ENCODE results near the genes FLT3LG and IRF3.

DNA sequence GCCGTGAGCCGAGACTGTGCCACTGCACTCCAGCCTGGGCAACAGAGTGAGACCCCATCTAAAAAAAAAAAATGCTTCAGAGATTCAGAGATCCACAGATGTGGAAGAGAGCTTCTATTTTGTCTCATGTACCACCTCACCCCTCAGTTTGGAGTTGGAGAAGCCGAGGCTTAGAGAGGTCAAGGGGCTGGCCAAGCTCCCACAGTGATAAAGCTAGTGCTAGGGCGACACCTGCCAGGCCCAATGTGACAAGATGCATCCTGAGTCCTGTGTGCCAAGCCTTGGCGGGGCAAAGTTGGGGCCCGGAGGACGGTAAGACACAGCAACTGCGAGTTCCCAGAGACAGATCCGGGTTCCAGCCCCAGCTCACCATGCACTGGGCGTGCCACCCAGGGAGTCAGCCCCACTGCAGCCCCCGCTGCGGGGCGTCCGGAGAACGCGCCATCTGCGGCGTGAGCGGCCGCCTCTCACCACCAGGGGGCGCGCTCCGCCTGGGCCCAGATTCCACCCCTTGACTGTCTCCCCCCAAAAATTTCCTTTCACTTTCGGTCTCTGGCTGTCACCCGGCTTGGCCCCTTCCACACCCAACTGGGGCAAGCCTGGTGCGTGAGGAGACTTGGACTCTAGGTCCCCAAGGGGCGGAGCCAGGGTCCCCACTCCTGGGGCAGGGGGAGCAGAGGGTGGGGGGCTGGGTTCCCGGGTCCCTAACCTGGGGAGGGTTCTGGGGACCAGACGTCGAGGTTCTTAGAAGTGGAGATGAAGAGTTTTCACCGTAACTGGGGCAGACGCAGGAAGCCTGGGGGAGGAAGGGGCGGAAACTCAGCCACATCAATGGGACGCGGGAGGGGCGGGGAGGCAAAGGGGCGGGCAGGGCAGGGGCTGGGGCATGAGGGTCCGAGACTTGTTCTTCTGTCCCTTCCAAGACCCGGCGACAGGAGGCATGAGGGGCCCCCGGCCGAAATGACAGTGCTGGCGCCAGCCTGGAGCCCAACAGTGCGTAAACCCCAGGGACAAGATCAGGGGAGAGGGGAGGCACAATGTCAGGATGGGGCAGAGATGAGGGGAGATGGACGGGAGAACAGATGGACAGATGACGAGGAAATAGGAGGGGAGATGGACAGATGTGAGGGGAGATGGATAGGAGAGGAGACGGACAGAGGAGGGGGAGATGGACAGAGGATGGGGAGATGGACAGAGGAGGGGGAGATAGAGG lies at the start of gene FLT3LG:
TSS of gene FLT3LG (plus strand) at position 536 of the 1,213 bp plus-strand sequence.
- PRO-cap, result unidirectional peak, plus-strand start at position 596 of the sequence

DNA sequence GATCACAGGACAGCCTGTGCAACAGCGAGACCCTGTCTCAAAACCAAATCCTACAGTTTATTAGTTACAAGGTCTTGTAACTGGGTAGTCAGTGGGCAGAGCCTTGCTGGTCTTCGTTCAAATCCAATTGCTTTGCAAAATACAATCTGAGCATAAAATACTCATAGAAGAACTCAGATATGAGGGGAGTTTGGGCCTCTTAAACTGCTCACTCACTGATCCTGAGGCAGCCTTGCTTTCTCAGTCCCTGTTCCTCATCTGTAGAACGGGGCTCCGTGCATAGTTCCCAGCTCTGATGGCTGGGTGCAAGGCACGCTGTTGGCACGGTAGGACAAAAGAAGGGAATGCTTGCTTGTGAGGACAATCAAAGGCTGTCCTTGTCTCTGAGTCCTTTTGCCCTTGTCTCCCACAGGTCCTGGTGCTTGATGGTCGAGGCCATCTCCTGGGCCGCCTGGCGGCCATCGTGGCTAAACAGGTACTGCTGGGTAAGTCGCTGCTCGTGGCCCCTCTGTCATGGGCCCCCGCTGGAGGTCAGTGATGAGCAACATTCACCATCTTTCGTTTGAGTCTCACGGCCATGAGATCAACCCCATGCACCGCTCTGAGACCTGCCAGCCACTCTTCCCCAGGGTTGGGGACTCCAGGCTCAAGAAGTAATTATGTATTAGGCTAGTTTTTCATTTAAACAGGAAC lies 2.2 kb downstream of the RPL13A start:
- PRO-cap, result no peak

DNA sequence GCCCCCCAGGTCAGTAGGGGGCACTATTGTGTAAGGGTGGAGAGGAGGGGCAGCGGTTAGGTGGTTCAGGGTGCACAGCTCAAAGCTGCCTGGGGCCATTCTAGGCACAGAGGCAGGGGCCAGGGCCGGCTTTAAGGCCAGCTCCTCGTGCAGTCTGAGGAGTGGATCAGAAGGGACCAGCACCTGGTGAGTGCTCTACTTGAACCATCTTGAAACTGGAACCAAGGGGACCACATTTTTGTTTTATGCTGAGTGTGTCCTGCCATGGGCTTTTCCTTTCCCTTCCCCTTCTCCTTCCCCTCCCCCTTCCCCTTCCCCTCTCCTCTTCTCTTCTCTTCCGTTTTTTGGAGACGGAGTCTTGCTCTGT lies 5.7 kb upstream of the FCGRT start:
- PRO-cap, result no peak

DNA sequence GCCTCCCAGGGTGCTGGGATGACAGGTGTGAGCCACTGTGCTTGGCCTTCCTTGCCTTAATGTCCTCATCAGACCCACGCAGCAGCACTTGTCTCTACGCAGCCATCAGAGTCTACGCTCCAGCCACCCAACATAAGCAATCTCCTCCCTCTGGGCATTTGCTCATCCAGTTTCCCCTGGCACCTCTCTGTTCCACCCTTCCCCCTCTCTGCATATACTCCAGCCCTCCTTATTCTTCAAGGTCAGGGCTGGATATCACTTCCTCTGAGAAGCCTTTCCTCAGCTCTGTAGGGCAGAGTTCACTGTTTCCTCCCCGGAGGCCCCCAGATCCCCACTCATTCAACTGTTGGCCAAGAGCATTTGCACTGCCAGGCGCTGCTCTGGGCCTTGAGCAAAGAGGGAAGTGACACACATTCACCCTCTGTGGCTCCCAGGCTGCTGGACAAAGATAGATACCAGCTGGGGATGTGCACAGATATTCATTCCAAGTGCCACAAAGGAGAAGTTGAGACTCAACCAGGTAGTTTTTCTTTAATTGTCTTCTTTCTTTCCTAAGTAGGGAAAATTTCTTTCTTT lies 3.3 kb downstream of the FCGRT start:
- PRO-cap, result no peak

DNA sequence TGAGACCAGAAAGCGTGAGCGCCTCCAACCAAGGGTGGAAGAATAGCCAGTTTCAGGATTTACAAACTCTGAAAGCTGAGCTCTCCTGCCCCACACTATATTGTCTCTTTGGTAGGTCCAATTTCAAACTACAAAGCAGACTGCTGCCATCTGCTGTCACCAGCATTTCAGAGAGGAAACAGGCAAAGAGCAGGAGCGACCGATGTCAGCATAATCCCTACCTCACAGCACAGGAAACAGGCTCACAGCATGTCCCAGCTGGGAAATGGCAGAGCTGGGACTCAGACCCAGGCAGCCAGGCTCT lies 9.1 kb downstream of the NOSIP start:
- PRO-cap, result no peak

DNA sequence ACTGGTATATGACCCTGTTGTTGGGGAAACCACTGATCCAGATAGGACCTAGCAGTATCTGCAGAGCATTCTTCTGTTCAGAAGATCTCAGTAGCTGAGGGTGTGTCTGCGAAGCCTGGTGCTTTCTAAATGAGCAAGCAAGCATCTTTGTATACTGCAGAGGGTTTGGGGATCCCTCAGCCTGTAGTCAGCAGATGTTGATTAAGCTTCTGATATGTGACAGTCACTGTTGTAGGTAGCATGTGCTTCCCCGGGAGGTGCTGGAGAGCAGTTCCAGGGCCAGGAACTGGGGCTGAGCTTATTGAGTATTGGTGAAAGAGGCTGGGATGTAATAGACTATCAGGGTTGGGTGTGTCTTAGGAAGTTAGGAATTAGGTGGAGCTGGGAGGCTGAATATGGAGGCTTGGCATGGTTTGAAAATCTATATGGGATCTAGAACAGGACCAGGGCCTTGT lies 1.5 kb downstream of the SCAF1 start:
- PRO-cap, result no peak

- PRO-cap, result no peak
Observed at GRCh38 chr19:49650866-49651601, 9.0 kb downstream of the SCAF1 start.

- PRO-cap, result bidirectional peak, plus-strand start at chr19:49666004, minus-strand start at chr19:49665734
Observed at GRCh38 chr19:49665207-49666334, at the start of gene IRF3. TSS of gene IRF3 (minus strand) at chr19:49665857.

GRCh38 chr19:49673710-49674015 lies 3.4 kb upstream of the PRMT1 start:
- PRO-cap, result no peak

GRCh38 chr19:49677851-49677974 lies 642 bp downstream of the PRMT1 start:
- PRO-cap, result no peak

- PRO-cap, result no peak
Observed at GRCh38 chr19:49679254-49679853, 2.3 kb downstream of the PRMT1 start.

GRCh38 chr19:49685661-49686153 lies 3.7 kb upstream of the ADM5 start:
- PRO-cap, result no peak

DNA sequence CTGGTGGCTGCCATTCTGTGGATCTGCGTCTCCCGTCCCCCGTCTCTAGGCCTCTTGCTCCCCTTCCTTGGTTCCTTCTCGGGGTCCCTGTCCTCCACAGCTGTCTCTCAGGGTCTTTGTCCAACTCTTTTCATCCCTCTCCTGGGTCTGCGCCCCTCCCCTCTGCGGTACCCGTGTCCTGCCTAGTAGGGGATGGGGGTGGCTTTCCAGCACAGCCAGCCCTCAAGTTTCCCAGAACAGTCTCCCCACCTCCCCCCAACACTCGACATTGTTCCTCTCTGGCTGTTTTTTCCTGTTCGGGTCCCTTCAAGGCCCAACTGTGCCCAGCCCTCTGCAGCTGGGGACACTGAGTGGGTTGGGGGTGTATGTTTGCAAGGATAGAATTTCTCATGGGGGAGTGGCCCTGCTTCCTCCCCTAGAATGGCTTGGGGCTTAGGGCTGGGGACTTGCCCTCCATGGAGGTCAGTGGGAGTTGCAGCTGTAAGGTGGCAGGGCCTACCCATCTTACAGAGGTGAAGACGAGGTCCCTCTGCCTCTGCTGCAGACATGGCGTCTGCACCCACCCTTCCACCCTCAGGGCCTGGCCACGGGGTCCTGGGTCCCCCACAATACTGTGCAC lies 739 bp upstream of the ADM5 start:
- PRO-cap, result no peak

GRCh38 chr19:49767422-49768099 lies 760 bp downstream of the AP2A1 start:
- PRO-cap, result no peak

DNA sequence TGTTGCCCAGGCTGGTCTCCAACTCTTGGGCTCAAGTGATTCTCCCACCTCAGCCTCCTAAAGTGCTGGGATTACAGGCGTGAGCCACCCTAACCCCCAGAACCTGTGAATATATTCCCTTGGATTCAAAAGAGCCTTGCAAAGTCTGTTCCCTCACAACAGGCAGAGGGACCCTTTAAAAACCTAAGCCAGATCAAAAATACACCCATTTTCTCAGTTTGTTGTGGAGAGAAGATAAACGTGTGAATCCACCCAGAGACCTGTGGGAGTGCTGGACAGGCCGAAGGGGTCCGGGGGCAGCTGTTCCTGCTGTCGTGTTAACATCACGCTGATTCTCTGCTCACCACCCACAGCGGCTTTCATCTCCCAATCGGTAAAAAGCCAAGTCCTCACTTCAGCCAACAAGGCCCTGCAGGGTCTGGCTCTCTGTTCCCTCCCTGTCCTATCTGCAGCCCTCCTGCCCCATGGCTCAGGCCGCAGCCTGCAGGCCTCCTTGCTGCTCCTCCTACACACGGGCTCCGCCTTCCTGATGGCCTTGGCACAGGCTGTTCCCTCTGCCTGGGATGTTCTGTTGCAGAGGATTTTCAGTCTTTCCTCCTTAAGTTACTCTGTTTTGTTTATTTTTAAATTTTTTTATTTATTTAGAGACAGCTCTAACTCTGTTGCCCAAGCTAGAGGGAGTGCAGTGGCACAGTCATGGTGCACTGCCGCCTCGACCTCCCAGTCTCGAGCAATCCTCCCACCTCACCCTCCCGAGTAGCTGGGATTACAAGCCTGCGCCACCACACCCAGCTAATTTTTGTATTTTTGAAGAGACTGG lies 22.3 kb downstream of the FUZ start:
- PRO-cap, result no peak

DNA sequence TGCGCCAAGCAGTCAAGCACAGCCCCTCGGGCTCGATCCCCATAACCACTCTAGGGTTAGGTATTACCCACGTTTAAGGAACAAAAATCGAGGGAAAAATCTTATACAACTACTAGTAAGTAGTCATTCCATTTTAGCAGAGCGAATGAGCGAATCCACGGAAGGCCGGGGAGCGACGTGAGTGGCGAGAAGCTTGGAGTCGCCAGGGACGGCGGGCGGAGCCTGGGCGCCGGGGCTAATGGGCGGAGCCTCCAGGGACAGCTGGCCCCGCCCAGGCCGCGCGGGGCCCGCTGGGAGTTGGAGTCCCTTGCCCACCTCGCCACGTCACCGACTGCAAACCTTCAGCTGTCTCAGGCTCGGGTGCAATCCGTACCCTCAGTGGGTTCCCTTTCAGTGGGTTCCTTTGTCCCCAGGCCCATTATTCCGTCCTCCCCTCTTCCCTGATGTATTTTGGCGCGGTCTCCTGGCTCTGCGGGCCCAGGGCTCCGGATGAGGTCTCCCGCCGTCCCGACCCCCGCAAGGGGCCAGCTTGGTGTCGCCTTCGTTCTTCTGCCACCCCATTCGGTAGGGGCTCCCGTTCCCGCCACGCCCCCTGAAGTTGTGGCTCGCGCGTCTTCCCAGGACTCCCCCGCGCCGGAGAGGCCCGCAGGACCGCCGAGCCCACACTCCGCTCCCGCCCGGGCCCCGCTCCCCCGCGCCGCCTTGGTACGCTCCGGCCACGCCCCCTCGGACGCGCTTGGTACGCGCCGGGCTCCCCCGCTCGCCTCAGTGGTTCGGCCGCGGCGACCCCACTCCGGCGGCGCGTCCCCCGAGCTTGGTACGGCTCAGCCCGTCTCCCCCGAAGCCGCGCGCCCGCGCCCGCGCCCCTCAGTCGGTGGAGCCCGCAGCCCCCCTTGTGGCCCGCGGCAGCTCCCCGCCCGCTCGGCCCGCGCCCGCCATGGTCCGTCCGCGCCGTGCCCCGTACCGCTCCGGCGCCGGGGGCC lies 16.7 kb downstream of the PNKP start:
- PRO-cap, result unidirectional peak, plus-strand start at position 314 of the sequence; bidirectional peak, plus-strand start at position 768 of the sequence, minus-strand start at position 694 of the sequence

DNA sequence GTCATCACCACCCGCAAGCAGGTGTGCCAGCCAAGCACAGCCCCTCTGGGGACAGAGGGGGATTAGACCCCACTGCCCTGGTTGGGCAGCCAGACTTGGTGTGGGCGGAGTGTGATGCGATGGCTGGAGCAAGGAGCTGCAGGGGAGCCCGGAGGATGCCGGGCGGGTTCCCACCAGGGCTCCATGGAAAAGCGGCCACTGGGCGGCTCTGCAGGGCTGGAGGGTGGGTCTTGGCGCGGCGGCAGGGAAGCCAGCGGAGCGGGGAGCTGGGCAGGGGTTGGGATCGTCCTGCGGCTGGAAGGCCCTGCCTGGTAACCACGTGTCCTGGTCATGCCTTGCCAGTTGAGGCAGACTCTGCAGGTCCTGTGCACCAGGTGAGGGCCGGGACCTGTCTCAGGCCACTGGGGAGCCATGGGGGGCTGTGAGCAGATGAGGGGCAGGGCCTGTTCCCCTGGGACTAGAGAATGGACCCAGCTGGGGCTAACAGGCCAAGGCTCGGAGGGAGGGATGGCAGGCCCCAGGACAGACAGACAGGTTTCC lies 10.2 kb downstream of the PNKP start:
- PRO-cap, result no peak

GRCh38 chr19:49887926-49888489 lies 8.7 kb downstream of the IL4I1 start:
- PRO-cap, result no peak

DNA sequence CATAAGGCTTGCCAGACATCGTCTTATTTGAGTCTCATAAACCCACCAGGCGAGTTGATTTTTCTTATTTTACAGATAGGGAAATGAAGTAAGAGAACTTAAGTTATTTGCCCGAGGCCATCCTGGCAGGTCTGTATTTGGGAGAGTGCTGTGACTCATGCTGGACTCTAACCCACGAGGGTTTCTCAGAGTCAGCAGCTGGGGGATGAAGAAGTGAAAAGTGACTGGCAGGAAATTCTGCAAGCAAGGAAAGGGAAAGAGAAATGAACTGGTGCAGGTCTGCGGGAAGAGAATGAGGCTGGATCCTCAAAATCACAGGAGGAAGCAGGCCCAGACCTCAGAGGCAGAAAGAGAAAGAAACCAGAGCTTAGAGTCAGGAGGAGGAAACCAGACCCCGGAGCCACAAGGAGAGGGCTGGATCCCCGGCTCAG lies 423 bp upstream of the ATF5 start:
- PRO-cap, result no peak

- PRO-cap, result no peak
Observed at GRCh38 chr19:50015831-50016147, 9.4 kb downstream of the VRK3 start.